Renal cortical epithelial cell (primary cell): Measurements from ENCODE around the genes ZNF529 and ZNF345.

- RRBS: 2% methylated on average over 10 of the region's 80 CpGs
Measured at GRCh38 chr19:36572548-36573916, at the start of gene ZNF529. ZNF529 (minus strand) TSS chr19:36573292.

GRCh38 chr19:36850632-36851596, at the start of gene ZNF345:
ZNF345 (plus strand) TSS chr19:36850876.
- RRBS: no CpG with 5 or more reads among the region's 47 CpGs

DNA sequence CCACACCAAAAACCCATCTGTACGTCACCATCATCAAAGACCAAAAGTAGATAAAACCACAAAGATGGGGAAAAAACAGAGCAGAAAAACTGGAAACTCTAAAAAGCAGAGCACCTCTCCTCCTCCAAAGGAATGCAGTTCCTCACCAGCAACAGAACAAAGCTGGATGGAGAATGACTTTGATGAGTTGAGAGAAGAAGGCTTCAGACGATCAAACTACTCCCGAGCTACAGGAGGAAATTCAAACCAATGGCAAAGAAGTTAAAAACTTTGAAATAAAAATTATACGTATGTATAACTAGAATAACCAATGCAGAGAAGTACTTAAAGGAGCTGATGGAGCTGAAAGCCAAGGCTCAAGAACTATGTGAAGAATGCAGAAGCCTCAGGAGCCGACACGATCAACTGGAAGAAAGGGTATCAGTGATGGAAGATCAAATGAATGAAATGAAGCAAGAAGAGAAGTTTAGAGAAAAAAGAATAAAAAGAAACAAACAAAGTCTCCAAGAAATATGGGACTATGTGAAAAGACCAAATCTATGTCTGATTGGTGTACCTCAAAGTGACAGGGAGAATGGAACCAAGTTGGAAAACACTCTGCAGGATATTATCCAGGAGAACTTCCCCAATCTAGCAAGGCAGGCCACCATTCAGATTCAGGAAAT, 39.3 kb downstream of the ZNF420 start:
- RRBS: no CpG with 5 or more reads among the region's 6 CpGs

- RRBS: no CpG with 5 or more reads among the region's 2 CpGs
Measured at GRCh38 chr19:37464986-37465686, 2.1 kb downstream of the ZNF569 start.

- RRBS: no CpG with 5 or more reads among the region's 25 CpGs
Measured at GRCh38 chr19:37505968-37506668, 621 bp upstream of the ZNF793 start.

- RRBS: no CpG with 5 or more reads among the region's 9 CpGs
Measured at GRCh38 chr19:37698973-37699662, 20.4 kb downstream of the ZNF607 start.

- RRBS: no CpG with 5 or more reads among the region's 4 CpGs
Measured at GRCh38 chr19:37735853-37736511, 16.4 kb upstream of the ZNF607 start.

GRCh38 chr19:38004240-38004473, 97.1 kb downstream of the SIPA1L3 start:
- RRBS: no CpG with 5 or more reads among the region's 1 CpG

GRCh38 chr19:38109355-38110665, 114.2 kb downstream of the DPF1 start:
- RRBS: no CpG with 5 or more reads among the region's 26 CpGs

GRCh38 chr19:38227787-38228387, 3.9 kb upstream of the DPF1 start:
- RRBS: no CpG with 5 or more reads among the region's 20 CpGs

- RRBS: no CpG with 5 or more reads among the region's 7 CpGs
Measured at GRCh38 chr19:38277360-38278087, 13.2 kb downstream of the SPINT2 start.

DNA sequence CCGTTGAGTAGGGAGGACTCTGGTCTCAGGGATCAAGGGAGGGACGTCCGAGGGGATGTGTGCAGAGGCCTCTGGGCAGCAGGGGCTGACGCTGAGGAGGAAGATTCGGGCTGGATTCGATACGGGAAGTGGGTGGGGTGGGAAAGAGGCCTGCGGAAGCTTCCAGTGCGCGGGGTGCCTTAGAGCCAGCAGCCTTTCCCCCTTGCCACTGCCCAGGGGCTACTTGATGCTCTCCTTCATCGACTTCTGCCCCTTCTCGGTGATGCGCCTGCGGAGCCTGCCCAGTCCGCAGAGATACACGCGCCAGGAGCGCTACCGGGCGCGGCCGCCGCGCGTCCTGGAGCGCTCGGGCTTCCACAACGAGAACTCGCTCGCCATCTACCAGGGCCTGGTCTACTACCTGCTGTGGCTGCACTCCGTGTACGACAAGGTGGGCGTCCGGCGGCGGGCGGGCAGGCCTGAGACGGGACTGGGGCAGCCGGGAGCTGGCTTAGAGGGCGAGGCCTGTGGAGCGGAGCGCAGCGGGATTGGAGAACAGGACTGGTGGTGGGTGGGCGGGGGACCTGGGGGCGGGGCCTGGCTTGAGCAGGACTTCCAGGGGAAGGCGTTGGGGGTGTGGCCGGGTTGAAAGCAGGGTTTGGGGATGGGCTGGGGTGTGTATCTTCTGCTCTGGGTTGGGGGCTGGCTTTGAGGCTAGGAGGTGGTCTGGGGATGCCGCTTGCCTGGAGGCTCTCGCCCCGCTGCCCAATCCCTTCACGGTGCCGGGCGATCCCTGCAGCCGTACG, 12.7 kb upstream of the PSMD8 start:
- RRBS: 4% methylated on average over 6 of the region's 55 CpGs

DNA sequence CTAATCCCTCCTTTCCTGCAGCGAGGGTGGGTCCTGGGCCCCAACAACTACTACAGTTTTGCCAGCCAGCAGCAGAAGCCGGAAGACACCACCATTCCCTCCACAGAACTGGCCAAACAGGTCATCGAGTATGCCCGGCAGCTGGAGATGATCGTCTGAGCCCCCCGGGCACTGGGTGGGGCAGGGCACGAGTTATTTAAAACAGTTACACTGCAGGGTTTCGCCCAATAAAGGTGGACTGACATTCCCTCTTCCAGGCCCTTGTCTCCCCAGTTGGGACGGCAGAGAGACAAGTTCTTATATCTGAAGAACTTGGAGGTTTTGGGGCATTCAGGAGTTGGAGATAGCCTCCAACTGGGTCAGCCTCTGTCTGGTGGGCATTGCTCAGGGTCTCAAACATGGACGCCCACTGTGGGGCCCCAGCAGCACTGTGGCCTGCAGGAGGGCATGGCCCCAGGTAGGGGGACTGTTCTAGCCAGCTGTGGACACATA, 4.6 kb downstream of the GGN start:
- RRBS: 82% methylated on average over 1 of the region's 10 CpGs

DNA sequence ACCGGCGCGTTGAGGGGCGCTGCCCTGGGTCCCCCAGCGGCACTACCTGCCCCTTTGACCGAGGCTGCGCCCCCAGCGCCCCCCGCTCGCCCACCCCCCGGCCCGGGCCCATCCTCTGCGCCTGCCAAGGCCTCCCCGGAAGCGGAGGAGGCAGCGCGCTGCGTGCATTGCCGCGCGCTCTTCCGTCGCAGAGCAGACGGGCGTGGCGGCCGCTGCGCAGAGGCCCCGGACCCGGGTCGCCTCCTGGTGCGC, 7.1 kb downstream of the SPRED3 start:
- RRBS: 33% methylated on average over 6 of the region's 32 CpGs

DNA sequence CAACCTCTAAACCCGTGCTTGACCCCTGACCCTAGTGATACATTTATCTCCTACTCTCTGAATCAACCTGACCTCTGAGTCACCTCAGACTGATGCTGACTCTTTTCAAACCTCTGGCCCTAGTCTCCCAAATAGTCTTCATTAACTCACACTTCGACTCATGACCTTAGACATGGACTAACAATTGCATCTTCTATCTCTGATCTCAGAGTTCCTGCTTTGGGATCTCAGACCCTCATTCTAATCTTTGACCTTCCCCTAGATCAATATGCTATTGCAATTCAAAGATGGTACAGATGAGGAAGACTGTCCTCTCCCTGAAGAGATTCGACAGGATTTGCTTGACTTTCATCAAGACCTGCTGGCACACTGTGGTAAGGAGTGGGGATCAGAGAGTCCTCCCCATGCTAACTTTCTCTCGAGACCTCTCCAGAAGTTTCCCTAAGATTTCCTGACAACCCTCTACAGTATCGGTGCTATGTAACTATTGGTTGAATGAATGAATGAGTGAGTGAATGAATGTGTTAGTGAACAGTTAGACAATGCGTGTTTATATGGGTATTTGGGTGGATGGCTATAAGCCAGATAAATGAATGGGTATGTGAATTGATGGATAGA, 57.0 kb downstream of the RYR1 start:
- RRBS: no CpG with 5 or more reads among the region's 6 CpGs

DNA sequence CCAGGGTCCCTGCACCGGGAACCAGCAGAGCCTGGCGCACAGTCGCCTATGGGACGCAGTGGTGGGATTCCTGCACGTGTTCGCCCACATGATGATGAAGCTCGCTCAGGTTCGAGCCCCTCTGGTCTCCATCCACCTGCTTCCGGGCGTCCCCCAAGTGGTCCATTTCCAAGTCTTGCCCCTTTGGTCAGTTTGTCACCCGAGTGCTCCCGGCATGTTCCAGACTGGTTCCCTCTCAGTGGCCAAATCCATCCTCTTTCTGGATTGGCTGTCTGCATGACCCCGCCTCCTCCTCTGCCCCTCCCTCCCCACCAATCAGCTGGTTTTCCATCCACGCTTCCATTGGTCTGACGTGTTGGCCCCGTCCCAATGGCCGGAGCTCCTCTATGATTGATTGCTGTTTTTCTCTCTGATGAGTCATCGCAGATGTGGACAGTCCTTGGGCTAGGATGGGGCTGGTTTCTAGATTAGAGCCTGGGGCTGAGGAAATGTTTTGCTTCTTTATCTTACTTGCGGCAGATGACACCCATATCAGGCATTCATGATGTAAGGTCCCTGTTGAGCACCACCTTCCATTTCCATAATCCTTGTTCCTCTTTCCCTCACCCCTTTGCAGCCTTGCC, 73.9 kb downstream of the MAP4K1 start:
- RRBS: 53% methylated on average over 4 of the region's 19 CpGs

GRCh38 chr19:38544390-38544905, 73.3 kb downstream of the MAP4K1 start:
- RRBS: no CpG with 5 or more reads among the region's 8 CpGs

- RRBS: no CpG with 5 or more reads among the region's 4 CpGs
Measured at GRCh38 chr19:38559680-38560083, 58.1 kb downstream of the MAP4K1 start.

- RRBS: 4% methylated on average over 15 of the region's 46 CpGs
Measured at GRCh38 chr19:38595743-38596707, 21.7 kb downstream of the MAP4K1 start.

DNA sequence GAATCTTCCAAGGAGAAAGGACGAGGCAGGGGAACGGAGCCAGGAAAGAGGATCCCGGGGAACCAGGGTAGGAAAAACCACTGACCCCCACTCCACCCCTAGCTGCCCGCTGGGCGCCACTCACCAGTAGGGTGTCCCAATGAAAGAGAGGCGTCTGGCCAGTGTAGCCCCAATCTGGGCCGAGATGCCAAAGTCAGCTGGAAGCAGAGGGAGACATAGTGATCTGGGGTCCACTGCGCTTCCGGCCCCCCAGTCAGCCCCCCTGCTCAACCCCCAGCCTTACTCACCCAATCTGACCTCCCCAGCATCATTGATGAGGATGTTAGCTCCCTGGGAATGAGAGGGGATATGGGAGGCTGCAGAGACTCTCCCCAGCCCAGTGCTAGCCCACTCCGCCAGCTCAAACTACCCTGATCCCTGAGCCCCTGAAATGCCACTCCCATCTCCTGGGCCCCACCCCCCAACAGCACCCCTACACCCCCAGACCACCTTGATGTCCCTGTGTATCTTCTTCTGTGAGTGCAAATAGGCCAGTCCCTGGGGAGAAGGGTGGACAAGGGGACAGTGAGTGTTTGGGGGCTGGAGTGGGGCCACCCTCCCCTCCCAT, 3.9 kb downstream of the MAP4K1 start:
- RRBS: no CpG with 5 or more reads among the region's 10 CpGs